Temporal lobe (tissue), 2 donors: ENCODE measurements around the genes MUCL3 and PRRC2A.

- RAMPAGE, long total RNA, result no peak
Observed at GRCh38 chr6:30940321-30941136, at the start of gene MUCL3. Gene MUCL3 (plus strand): TSS chr6:30940973.

GRCh38 chr6:31056146-31056644 is 45.9 kb downstream of the MUC22 start:
- RAMPAGE, long total RNA, result no peak

DNA sequence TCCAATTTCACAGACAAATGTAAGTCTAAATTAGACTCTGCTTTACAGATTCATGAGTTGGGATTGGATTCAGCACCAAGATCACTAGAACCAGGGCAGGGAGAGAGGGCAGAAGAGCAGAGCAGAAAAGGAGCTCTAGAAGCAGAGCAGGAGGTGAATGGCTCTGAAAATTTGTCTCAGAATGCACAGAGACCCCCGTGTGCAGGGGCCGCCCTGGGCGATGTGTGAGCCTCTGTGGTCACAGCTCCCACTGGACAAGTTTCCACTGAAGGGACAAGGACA is 3.6 kb downstream of the HLA-B start:
- RAMPAGE, long total RNA, result no peak

GRCh38 chr6:31355076-31356029 is 1.6 kb downstream of the HLA-B start:
- RAMPAGE, long total RNA, result no peak

GRCh38 chr6:31386939-31387242 is 16.5 kb upstream of the MICA start:
- RAMPAGE, long total RNA, result no peak

- RAMPAGE, long total RNA, result no peak
Observed at GRCh38 chr6:31394246-31394903, 9.0 kb upstream of the MICA start.

DNA sequence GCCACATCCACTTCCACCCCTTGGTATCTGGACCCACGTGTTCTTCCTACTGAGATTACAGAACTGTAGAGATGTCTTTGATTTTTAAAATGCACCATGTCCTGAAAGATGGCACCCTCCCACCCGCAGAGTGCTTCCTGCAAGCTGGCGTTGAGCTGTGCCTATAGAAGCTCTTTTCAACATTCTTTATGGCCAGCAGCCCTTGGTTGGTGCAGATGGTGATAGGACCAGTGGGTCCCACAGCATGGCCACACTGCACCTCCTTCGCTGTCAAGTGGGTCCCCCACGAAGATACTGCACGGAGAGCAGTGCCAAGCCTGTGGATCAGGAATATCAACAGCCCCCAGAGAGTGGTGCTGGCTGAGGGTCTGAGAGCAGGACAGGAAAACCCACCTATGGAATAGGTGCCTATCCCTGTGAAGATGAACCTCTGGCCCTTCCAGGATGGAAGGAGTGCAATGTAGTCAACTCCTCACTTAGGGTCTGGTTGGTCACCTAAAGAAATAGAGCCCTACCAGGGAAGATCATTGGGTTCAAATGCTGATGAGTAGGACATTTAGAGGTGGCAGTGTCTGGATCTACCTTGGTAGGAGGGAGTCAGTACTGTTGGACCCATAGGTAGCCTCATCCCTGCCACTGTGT is 33.7 kb upstream of the MICB start:
- RAMPAGE, long total RNA, result no peak

GRCh38 chr6:31473791-31475028 is 23.7 kb upstream of the MICB start:
- RAMPAGE, long total RNA, result no peak

DNA sequence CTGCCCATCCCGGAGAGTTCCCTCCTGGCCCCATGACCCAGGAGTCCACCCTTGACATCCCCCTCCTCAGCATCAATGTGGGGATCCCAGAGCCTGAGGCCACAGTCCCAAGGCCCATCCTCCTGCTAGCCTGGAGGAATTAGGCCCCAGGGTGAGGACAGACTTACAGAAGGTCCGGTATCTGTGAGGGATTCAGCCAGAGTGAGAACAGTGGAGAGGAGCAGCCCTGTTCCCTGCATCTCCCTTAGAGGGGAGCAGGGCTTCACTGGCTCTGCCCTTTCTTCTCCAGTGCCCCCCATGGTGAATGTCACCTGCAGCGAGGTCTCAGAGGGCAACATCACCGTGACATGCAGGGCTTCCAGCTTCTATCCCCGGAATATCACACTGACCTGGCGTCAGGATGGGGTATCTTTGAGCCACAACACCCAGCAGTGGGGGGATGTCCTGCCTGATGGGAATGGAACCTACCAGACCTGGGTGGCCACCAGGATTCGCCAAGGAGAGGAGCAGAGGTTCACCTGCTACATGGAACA is 8.9 kb downstream of the MICB start:
- RAMPAGE, long total RNA, result no peak

GRCh38 chr6:31539350-31540018 is 2.3 kb downstream of the DDX39B start:
- RAMPAGE, long total RNA, result no peak

DNA sequence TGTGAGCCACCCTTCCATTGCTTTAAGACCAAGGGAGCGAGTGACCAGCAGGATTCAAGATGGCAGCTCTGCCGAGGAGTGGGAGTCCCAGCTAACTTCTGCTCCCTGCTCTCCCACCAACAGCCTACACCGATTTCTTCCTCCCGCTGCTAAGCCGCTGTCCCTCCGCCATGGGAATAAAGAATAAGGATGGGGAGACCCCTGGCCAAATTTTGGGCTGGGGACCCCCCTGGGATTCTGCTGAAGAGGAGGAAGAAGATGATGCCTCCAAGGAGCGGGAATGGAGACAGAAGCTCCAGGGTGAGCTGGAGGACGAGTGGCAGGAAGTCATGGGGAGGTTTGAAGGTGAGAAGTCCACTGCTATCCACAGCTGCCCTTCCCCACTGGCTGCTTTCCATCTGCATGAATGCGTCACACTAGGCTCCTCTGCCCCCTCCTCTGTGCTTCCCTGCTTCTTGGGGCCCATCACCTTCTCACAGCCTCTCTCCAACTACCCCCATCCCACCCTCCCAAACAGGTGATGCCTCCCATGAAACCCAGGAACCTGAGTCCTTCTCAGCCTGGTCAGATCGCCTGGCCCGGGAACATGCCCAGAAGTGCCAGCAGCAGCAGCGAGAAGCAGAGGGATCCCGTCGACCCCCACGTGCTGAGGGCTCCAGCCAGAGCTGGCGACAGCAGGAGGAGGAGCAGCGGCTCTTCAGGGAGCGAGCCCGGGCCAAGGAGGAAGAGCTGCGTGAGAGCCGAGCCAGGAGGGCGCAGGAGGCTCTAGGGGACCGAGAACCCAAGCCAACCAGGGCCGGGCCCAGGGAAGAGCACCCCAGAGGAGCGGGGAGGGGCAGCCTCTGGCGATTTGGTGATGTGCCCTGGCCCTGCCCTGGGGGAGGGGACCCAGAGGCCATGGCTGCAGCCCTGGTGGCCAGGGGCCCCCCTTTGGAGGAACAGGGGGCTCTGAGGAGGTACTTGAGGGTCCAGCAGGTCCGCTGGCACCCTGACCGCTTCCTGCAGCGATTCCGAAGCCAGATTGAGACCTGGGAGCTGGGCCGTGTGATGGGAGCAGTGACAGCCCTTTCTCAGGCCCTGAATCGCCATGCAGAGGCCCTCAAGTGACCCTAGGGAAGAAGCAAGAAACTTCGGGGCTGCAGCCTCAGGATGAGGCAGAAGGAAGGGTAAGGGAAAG is 10.5 kb downstream of the NFKBIL1 start:
- RAMPAGE, long total RNA, result no peak

GRCh38 chr6:31558683-31559630 is 11.5 kb downstream of the NFKBIL1 start:
- RAMPAGE, long total RNA, result no peak

GRCh38 chr6:31620488-31621125 is at the start of gene PRRC2A:
Gene PRRC2A (plus strand): TSS chr6:31620715.
- RAMPAGE, long total RNA, result start-site peak on the plus strand at chr6:31620685-31620787, 879 and 1,469 reads in 2 replicates

GRCh38 chr6:31625821-31626244 is 5.3 kb downstream of the PRRC2A start:
- RAMPAGE, long total RNA, result no peak

DNA sequence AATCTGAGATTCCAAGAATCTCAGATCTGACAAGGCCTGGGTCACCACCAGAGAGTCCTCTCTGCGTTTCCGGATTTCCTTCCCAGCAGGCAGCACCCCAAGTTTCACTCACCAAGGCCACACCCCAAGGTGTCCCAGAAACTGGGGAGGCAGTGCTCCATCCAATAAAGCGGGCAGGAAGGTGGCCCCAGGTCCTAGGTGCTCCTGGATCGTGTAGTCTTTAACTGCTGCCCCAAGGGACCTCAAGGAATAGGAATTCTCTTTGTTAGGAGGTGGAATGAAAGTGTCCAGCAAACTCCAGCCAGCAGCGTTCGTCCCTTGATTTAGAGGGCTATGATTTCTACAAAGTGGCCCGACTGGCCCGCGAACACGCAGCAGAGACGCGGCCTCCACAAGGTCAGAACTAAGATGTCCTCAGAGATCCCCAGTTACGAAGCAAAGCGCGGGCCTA is 344 bp downstream of the C6orf47 start:
- RAMPAGE, long total RNA, result no peak

- RAMPAGE, long total RNA, result no peak
Observed at GRCh38 chr6:31663834-31664765, 697 bp downstream of the GPANK1 start.

DNA sequence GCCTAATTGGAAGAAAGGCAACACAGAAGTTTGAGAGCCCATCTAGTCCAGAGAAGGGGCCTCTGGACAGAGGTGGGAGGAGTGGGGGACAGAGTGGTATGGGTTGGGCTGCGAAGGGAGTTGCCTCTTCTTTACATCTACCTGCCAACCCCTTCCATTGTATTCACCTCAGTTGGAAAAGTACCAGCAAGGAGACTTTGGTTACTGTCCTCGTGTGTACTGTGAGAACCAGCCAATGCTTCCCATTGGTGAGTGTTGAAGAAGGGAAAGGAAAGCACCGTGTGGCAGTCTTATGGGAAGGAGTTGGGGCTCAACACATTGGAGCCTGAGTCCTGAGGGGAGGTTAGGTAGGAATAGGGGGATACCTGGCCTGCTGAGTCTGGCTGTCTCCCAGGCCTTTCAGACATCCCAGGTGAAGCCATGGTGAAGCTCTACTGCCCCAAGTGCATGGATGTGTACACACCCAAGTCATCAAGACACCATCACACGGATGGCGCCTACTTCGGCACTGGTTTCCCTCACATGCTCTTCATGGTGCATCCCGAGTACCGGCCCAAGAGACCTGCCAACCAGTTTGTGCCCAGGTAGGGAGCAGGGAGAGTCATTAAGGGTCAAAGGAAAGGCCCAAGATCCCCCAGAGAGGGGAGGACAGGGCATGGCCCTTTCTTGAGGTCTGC is 713 bp upstream of the LY6G5B start:
- RAMPAGE, long total RNA, result no peak

- RAMPAGE, long total RNA, result no peak
Observed at GRCh38 chr6:31703515-31703739, 303 bp upstream of the ABHD16A start.

DNA sequence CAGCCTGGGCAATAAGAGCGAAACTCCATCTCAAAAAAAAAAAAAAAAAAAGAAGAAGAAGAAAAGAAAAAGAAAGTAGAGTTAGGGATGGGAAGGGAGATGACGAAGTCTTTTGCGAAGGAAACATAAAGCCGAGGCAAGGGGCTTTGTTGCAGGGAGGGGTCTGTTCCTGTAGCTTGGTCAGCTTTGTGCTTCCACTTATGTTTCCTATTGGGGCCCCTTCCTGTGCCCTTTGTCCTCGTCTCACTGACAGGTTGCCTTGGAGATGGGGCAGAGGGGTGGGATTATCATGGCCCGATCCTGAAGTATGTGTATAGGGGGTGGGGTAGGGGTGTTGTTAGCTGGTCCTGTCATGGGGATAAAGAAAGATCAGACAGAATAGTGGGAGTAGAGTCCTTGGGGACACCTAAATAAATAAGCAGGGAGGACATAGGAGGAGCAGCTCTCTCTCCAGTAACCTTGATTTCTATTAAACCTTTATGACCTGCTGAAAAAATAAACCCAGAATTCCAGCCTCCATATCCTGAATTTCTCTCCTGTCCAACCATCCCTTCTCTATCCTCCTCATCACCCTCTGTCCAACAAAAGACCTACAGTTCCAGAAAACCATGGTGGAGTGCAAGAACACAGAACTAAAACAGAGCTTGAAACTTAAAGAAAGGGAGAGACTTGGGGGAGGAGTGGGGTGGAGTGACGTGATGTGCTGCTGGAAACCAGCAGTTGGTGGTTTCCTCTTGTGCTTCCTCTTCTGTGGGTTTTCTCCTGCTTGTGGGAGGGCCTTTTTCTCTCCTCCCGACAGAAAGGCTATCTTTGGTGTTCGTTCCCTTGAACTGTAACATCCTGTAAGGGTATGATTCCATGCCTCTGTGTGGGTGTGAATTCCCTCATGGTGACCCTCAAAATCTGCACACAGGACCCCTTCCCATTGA is 1.3 kb upstream of the CLIC1 start:
- RAMPAGE, long total RNA, result no peak

GRCh38 chr6:31765817-31766719 is 3.6 kb downstream of the SAPCD1 start:
- RAMPAGE, long total RNA, result no peak